ENCODE results near the genes ZFYVE28, HGFAC, ZBTB49 and STK32B.

GRCh38 chr4:2365203-2365849, 53.1 kb downstream of the ZFYVE28 start:
- PRO-cap = no peak

- PRO-cap = unidirectional peak, minus-strand start at chr4:2418645
These were observed at the start of gene ZFYVE28 for GRCh38 chr4:2418322-2419269. Gene ZFYVE28 (minus strand): TSS chr4:2418645.

GRCh38 chr4:2741922-2742702, 14.0 kb downstream of the TNIP2 start:
- PRO-cap = no peak

DNA sequence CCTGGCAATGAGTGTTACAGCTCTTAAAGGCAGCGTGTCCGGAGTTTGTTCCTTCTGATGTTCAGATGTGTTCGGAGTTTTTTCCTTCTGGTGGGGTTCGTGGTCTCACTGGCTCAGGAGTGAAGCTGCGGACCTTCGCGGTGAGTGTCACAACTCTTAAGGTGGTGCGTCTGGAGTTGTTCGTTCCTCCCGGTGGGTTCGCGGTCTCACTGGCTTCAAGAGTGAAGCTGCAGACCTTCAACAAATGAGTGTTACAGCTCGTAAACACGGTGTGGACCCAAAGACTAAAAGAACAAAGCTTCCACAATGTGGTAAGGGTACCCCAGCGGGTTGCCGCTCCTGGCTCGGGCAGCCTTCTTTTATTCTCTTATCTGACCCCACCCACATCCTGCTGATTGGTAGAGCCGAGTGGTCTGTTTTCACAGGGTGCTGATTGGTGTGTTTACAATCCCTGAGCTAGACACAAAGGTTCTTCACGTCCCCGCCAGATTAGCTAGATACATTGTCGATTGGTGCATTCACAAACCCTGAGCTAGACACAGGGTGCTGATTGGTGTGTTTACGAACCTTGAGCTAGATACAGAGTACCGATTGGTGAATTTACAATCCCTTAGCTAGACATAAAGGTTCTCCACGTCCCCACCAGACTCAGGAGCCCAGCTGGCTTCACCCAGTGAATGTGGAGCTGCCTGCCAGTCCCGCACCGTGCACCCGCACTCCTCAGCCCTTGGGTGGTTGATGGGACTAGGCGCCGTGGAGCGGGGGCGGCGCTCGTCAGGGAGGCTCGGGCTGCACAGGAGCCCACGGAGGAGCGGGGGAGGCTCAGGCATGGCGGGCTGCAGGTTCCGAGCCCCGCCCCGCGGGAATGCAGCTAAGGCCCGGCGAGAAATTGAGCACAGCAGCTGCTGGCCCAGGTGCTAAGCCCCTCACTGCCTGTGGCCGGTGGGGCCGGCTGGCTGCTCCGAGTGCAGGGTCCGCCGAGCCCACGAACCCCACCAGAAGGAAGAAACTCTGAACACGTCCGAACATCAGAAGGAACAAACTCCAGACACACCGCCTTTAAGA, 6.6 kb upstream of the TNIP2 start:
- PRO-cap = no peak

- PRO-cap = no peak
These were observed 7.3 kb downstream of the SH3BP2 start for GRCh38 chr4:2800103-2800764.

DNA sequence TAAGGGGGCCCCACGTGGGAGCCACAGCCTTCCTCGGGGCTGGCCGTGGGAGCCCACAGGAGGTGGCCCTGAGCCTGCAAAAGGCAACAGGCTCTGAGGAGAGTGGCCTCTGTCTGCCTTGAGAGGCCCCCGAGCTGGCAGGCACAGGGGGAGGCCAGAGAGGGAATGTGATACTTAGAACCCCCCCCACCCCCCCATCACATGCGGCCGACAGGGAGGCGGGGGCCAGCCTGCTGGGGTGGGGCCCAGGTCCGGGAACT, 19.6 kb downstream of the SH3BP2 start:
- PRO-cap = no peak

DNA sequence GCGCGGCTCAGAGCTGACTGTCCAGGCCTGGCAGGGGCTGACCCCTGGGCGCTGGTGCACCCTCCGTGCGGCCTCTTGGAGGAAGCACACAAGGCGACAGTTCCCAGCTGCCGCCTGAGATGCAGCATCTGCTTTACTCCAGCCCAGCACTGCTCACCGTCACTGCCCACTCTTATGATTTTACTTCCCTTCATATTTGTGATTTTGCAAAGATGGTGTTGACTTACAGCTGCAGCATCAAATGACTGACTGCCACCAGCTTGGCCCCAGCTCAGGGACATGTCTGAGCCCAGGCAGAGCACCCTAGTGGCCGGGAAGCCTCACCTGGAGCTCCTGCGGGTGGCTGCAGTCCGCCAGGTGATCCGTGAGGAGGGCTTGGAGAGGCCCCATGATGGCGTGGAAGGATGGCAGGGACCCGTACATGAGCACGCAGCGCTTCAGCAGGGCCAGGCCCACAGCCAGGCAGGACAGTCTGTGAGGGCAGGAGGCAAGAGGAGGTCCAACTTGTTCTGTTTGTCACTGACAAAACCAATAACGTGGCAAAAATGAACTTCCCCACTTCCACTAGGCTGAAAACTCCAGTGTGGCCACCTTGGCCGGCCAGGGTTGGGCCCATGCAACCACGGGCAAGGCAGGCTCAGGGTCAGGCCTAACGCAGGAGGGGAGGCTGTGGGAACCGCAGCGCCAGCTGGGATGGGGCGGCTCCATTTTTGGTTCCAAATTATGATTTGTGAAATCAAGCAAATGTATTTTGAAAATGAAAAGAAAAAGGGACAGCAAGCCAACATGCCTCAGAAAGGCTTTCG, 6.8 kb upstream of the MFSD10 start:
- PRO-cap = no peak

- PRO-cap = no peak
These were observed 36.5 kb upstream of the HTT start for GRCh38 chr4:3037763-3038498.

DNA sequence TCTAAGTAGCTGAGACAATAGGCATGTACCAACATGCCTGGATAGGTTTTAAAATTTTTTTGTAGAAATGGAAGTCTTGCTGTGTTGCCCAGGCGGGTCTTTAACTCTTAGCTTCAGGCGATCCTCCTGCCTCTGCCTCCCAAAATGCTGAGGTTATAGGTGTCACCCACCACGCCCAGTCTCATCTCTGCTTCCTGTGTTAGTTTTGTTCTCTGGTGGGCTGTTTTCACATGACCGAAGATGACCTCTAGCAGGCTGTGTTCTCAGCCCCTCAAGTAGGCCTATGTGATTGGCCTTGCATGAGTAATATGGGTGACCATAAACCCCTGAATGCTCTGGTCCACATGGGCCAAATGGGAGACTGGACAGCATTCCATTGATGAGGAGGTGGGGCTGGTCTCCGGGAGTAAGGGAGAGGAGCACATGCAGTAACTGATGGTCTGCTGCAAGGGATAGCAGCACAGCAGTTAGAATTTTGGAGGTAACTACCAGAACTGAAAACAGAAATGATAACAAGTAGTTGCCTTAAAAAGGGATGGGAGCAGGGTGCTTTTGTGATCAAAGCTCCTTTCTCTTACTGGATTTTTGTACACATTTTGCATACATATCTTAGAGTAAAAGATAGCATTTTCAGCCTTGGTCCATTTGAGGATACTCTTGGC, 56.6 kb upstream of the MSANTD1 start:
- PRO-cap = no peak

DNA sequence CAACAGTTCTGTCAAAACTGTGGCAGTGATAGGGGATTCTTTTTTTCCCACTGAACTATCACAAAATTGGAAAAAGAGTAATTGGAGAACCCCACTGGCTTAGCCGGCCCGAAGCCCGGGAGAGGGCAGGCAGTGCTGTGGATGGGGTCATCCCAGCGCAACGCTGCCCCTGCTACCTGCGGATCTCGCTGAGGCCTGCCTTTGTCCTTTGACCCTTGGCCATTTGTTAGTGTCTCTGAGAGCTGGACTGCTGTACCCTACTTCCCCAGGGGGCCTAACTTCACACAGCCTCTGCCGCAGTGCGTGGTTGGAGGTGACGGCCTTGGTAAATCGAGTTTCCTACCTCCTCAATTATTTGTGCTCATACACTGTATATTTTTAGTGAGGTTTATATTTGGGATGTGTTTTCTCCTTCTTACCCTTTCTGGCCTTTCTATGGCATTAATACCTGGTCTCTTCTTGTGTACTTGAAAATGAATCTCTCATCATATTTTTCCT, 42.9 kb upstream of the MSANTD1 start:
- PRO-cap = no peak

DNA sequence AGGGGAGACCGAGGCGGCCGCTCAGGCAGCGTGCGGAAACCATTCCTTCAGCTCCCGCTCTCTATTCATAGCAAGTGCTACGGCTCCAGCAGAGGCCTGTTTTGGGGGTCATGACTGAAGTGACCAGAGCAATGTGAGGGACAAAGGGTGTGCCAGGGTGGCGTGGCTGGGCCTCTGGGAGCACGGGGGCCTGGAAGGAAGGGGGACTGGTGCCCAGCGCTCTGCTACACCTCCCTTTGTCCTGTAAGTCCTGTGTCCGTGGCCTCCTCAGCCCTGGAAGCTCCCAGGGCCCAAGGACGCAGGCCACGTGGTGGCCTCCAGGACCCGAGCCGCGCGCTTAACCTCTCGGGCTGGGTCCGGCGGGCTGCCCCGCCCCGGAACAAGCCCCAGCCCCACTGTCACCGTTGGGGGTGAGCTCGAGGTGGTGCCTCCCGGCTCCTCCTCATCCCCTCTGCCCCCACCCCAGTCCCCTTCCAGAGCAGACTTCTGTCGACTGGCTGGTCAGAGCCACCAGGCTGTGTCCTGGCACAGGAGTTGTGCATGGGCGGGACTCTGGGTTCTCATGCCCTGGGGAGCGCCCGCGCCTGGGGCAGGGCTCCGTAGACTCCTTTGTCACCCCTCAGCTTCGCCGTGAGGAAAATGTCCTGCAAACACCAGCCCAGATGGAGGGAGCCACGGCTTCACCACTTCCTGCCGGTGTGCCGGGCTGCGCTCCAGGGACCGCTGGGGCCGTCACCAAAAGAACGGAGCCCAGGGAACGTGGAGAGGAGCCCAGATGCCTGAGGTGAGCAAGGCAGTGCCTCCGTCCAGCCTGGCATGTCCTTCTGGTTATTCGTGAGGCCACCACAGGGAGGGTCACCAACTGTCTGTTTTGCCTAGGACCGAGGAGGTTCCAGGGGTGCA, 7.3 kb upstream of the RGS12 start:
- PRO-cap = no peak

GRCh38 chr4:3362298-3362824, 69.5 kb downstream of the RGS12 start:
- PRO-cap = no peak

- PRO-cap = no peak
These were observed at the start of gene HGFAC for GRCh38 chr4:3441648-3442152. Gene HGFAC (plus strand): TSS chr4:3441968.

- PRO-cap = no peak
These were observed 84.1 kb downstream of the OTOP1 start for GRCh38 chr4:4142524-4143188.

GRCh38 chr4:4289970-4291119, at the start of gene ZBTB49:
Gene ZBTB49 (plus strand): TSS chr4:4290251.
- PRO-cap = bidirectional peak, plus-strand start at chr4:4290238, minus-strand start at chr4:4290181

GRCh38 chr4:4461801-4462264, 74.9 kb downstream of the NSG1 start:
- PRO-cap = no peak

DNA sequence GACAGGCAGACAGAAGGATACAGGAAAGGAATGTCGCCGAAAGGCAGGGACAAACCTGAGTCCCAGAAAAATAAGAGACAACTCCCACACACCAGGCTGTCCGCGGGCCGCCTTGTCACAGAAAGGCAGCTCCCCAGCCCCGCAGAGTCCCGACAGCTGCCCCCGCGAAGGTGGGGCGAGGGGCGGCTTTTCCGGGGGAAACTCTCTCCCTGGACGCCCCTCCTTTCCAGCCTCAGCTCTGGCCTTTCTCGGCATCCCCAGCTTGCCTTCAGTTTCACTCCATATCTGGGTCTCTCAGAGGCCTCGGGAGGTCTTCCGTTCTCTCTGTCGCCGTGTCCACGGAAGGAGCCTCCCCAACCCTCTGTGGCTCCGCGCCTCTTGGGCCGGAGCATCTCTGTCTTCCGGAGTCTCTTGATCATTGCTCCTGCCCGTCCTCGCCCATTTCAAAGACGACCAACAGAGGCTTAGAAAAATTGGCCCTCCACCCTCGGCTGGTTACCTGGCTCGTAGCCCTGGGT, 6.1 kb upstream of the MSX1 start:
- PRO-cap = unidirectional peak, minus-strand start at position 393 of the sequence

DNA sequence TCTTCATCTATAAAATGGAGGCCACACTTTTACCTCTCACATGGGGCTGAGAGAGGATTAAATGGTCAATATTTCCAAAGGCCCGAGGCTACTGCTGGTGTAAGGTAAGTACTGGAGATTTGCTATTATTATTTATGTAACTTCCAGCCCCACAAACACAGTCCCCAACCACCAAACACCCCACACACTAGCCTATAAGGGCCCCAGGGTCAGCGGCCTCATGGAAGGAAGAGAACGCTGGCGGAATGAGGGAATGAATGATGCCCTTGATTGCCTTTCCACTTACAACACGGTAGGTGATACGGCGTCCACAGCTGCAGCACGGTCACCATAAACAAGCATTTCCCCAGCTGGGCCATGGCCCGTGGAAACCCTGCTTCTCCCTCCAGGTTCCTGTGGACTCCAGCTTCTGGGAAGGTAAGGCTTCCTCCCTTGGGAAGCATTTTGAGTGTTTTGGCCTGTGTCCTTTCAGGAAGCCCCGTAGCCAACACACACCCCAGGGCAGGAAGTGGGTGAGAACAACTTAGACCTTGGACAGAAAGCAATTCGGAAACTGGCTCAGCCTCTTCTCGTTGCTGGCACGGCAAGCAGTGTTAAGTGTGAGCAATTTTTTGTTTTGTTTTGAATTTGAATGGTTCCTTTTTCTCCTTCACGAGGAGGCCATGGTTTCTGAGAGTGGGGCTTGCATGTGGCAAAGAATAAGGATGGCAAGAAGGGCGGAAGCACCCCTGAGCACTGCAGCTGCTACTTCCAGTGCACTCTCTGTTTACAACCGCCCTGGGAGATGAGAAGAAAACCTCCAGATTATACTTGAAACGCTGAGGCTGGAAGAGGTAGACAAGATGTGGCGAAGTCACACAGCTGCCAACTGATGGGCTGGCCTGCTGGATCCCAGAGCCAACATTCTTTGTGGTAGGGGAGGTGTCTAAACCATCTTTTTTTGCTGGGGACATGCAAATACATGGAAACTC, 14.0 kb upstream of the CYTL1 start:
- PRO-cap = no peak

DNA sequence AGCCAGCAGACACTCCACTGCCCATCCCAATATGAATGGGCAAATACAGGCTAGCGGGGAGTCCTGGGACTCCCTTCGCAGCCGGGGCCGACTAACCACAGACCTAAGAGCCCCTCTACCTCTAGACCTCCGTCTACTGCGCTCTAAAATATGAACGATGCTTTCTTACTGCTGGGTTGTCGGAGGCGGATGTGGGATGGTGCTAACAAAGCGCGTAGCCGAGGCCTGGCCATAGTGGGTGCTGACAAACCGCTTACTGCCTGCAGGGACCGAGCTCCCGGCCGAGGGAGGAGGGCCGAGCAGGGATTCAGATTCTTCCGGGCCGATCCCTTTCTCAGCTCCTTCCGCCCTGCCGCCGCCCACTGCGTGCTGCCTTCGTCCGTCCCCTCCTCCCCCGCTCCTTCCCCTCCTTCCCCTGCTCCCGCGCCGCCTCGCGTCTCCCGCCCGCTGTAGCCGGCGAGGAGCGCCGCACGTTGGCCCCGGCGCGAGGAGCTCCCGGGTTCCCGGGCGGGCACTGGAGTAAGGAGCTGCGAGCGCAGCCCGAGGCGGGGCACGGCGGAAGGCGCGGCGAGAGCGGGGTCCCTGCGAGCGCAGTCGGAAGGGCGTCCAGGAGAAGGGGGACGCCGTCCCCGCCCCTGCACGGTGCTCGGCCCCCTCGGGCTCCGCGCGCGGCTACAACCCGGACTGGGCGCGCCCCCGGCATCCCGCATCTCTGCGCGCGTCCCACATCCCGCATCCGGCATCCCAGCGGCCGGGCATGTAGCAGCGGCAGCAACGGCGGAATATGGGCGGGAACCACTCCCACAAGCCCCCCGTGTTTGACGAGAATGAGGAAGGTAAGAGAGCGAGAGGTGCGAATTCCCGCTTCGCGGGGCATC, at the start of gene STK32B:
Gene STK32B (plus strand): TSS at position 401 of the 878 bp plus-strand sequence.
- PRO-cap = no peak

- PRO-cap = no peak
These were observed 853 bp upstream of the EVC start for GRCh38 chr4:5709966-5710730.